Fibroblast of villous mesenchyme (primary cell): ENCODE data around the gene LANCL2.

- CAGE, long polyA plus RNA = no peak
These were observed 2.7 kb downstream of the VSTM2A start for GRCh38 chr7:54544658-54545513.

GRCh38 chr7:54546193-54547315 is 4.4 kb downstream of the VSTM2A start:
- CAGE, long polyA plus RNA = no peak

- CAGE, long polyA plus RNA = no peak
These were observed 20.4 kb downstream of the EGFR start for GRCh38 chr7:55039122-55039617.

DNA sequence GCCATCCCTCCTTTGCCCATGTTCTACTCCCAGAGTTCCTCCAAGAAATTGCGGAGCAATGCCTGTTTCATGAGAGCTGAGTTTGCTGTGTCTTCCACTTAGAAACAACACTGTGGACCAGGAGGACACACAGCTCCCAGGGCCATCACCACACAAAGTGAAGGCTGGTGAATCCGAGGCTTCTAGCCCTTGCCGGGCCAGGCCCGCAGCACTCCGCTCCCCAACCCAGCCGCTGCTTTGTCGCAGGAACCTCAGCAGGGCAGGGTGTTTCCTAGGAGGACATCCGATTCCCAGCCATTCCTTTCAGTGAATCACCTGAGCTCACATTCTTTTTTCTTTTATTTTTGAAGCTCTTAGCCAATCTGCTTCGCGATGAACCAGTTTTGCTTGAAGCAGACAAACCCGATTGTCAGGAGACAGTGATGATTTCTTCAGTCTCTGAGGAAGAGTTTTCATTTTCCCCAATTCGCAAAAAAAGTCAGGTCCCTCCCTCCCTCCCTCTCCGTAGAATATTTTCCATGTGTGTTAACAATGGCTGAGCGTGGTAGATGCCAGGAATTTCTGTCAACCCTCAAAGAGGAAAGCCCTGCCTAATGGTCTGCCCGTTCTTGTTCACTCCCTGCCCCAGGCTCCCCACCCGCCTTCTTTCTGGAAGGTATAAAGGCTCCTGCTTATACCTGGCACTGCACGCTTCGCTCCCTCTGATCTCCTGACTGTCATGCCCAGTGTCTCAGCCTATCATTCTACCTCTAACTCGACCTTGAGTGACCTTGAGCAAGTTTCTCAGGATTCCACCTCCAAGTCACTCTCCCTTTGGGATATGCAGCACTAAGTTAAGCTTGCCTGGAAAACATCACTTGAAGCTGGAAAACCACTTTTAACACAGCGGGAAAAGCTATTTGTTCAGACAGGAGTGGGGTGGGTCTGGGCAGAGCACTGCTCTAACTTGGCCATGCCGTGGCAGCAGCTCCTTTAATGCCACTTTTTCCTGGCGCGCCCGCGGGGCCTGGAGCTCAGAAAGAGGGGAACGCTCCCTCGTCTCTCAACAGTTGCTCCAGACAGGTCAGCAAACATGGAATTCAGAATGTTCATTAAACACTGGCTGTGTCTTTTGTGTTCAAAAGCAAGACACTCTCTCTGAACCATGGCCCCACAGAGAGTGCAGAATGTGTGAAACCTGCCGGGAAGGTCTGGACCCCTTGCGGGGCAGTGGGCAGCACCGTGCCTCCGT is 35.1 kb downstream of the EGFR start:
- CAGE, long polyA plus RNA = no peak

DNA sequence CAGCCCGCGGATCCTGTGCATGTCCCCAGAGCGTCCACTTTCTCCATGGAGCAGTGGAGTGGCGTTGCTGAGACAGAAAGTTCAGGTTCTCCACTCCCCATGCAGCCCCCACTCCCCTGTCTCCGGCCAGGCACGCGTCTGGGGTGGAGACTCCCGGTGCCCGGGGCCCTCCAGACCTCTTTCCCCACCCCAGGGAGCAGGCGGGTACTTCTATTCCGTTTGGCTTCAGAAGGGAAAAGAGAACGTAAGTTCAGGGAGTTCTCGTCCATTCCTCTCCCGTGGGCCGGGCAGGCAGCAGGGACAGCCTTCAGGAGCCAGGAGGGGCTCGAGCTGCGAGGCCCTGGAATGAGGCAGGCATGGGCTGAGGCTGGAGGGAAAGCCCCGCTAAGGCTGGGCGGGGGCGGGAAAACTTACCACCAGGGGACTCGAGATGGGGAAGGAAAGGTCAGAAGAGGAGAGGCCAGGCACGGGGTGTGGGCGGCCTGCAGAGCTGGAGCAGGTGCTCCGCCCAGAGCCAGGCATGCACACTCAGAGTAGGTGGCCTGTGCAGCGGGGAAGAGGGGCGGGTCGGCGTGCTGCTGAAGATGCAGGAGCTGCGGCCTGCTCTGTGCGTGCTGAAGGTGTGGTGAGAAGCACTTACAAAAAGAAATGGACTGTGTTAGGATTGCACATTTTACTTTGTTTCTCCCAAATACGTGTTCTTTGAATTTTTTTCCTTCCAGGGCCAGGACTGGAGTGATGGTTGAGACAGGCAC is 60.1 kb downstream of the EGFR start:
- CAGE, long polyA plus RNA = no peak

DNA sequence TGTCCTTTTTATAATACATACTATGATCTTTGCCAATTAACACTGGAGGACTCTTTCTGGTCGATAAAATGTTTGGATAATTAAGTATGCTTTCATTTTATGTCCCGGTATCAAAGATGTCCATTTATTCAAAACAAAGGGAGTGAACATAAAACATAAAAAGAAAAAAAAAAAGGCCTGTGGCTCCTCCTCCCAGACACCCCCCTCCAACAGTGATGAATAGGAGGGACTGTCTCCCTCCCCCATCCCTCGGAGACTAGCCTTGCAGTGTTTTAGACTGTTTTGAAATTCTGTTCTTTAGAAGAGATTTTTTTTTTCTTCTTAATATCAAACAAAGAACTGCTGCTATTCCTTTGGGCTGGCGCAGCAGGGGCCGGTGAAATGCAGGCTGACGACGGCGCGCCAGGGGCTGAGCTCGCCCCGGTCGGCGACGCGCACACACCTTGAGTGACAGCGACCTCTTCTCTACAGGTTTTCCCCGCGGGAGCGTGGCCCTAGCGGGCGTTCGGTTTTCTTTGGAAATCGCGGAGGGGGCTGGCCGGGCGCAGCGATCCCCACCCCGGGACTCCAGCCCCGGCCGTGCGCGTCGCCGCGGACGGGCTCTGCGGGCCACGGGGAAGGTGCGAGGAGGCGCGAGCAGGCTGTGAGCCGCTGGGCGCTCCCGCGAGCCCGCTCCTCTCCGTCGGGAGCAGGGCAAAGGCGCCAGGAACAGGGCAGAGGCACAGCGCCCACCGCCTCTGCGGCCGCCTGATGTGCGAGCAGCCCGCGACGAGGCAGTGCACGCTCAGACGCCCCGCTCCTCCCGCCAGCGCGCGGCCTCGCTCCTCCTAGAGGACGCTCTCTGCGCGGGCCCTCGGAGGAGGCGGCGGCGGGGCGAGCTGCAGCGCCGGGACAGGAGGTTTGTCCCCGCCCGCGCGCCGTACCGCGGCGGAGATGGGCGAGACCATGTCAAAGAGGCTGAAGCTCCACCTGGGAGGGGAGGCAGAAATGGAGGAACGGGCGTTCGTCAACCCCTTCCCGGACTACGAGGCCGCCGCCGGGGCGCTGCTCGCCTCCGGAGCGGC is at the start of gene LANCL2:
TSS of gene LANCL2 (plus strand) at position 245 of the 1,064 bp plus-strand sequence.
- CAGE, long polyA plus RNA = no peak

DNA sequence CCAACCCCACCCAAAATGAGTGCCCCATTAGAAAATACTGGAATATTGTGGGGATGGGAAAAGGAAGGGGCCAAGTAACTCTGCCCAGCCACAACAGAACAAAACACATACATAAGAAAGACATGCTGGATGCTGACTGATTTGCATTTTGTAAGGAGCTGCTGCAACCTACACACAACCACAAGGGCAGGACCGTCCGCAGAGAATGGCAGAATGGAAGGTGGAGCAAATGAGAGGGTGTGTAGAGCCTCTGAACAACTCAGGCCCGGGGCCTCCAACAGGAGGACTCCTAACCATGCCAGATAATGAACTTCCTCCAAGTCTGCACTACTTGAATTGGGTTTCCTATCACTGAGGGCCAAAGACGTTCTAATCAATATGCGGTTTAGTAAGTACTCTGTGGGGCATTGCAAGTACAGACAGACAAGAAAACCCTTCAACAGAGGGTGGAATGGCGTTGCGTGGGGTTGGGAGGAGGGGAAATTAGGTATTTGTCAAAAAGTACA is 14.7 kb downstream of the VOPP1 start:
- CAGE, long polyA plus RNA = no peak

- CAGE, long polyA plus RNA = no peak
These were observed 2.5 kb downstream of the CCT6A start for GRCh38 chr7:56053795-56054728.

- CAGE, long polyA plus RNA = no peak
These were observed 5.7 kb upstream of the SUMF2 start for GRCh38 chr7:56058227-56058868.

DNA sequence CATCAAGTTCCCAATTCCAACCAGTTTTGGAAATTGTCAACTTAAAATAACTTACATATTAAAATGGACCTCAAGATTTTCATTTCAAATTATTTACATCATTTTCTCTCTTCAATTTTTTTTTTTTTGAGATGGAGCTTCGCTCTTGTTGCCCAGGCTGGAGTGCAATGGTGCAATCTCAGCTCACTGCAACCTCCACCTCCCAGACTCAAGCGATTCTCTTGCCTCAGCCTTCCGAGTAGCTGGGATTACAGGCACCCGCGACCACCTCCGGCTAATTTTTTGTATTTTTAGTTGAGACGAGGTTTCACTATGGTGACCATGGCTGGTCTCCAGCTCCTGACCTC is 1.8 kb downstream of the CHCHD2 start:
- CAGE, long polyA plus RNA = no peak

DNA sequence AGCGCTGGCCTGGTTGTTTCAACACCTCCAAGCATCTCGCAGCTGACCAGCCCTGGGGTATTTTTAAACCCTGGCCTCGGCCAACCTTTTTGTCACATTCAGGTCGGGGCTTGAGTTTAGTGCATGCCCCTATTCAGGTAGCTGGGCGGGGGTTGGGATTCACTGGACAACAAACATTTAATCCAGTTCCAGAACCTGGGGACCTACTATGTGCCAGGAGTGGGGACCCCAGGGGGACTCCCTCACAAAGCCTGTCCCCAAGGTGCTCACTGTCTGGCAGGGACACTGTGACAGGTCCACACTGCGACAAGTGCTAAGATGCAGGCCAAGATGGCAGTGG is 105.6 kb upstream of the ZNF716 start:
- CAGE, long polyA plus RNA = no peak

DNA sequence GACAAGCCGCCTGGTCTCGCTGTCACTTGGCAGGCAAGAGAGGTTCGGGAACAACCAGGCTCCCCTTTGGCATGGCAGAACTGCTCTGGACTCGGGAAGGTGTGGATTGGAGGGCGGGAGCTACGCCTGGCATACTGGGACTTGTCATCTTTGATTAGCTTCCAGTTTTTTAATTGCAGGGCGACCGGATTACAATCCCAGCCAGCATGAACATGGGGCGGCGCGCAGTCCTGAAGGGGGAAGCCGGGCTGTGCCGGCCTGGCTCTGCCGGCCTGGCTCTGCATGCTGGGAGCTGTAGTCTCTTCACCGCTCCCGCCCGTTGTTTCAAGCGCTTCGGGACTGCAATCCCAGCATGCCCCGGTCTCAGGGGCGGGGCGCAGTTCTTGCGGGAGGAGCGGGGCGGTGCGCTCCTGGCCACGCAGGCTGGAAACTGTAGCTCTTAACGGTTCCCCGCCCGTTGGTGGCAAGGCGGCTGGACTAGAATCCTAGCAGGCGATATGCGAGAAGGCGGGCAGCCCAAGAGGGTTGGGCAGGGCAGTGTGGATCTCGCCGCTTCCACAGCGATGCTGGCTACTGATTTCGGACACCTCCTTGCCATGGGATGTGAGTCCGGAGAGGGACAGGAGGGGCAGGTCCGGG is 45.5 kb upstream of the ZNF716 start:
- CAGE, long polyA plus RNA = no peak

DNA sequence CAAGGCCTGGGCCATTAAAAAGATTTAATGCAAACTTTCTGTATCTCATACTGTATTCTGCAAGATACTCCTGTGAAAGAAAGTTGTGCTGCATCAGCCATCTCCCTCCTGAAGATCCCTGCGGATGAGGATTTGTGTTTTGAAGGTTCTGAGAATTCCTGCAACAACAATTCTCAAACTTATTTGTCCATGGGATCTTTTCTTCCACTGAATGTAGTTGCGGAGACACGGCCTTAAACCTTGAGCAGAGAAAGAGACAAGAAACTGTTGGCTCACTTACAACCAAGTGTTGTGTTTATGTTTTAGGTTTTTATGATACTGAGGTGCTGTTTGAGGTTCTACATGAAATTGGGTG is 1615.4 kb upstream of the ZNF722 start:
- CAGE, long polyA plus RNA = no peak

DNA sequence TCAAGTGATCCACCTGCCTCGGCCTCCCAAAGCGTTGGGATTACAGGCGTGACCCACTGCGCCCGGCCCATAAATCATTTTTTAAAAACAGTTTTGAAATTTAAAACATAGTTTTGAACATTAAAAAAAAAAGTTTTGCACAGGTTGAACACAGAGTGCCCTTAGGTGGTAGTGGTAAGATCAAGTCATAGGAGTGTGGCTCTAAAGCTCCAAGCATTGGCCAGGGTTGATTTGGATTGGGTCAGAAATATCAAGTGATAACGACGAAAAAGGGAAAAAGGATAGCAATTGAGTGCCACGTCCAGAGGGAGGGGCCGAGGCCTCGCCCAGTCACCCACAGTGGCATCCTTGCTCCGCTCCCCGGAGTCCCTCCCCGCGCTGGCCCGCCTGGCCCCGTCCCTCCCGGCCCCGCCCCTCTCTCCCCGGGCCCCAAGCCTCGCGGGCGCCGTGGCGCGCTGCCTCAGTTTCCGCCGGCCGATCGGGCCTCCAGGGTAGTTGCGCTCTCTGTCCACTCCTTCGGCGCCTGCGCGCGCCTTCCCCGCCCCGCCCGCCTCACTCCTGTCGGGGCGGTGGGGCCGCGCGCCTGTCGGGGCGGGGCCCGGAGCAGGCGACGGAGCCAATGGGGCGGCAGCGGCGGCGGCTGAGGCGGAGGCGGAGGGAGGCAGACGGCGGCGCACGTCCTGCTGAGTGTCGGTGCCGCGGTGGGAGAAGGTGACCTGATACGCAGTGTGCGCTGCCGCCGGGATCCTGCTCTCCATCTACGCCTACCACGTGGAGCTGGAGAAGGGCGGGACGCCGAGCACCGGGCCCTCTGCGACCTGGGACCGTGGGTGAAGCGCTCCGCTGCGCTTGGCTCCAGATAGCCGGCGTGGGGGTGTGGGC is 209.2 kb upstream of the ZNF722 start:
- CAGE, long polyA plus RNA = no peak

- CAGE, long polyA plus RNA = no peak
These were observed 5.2 kb downstream of the ZNF273 start for GRCh38 chr7:64908168-64908789.

- CAGE, long polyA plus RNA = no peak
These were observed 44.4 kb downstream of the ZNF273 start for GRCh38 chr7:64947078-64948176.

GRCh38 chr7:65475455-65476281 is 102.0 kb downstream of the ZNF92 start:
- CAGE, long polyA plus RNA = no peak

- CAGE, long polyA plus RNA = no peak
These were observed 136.1 kb downstream of the ZNF92 start for GRCh38 chr7:65509619-65510233.

DNA sequence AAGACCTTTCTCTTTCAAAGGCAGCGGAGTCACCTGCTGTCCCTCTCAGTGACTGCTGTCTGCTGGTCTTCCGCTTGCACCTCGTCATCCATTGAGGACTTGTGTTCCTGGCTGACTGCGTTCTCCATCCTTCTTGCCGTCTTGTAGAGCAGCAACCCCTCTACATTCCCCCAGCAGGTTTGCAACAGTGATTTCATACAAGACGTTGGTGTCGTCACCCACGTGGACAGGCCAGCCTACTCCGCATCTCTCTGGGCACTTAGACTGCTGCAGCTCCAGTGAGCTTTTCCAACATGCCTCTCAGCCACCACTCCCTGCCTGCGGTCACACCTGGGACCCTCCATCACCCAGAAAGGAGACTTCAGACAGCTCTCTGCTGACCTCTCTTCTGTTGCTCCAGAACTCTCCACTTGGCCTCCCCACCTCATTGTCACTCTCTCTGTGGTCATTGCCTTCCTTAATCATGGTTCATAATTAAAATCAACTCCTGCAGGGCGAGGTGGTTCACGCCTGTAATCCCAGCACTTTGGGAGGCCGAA is 149.4 kb upstream of the VKORC1L1 start:
- CAGE, long polyA plus RNA = no peak

GRCh38 chr7:65745602-65746026 is 127.3 kb upstream of the VKORC1L1 start:
- CAGE, long polyA plus RNA = no peak